Osteocyte (in vitro differentiated cells): Measurements from ENCODE around the gene IFIT3.

DNA sequence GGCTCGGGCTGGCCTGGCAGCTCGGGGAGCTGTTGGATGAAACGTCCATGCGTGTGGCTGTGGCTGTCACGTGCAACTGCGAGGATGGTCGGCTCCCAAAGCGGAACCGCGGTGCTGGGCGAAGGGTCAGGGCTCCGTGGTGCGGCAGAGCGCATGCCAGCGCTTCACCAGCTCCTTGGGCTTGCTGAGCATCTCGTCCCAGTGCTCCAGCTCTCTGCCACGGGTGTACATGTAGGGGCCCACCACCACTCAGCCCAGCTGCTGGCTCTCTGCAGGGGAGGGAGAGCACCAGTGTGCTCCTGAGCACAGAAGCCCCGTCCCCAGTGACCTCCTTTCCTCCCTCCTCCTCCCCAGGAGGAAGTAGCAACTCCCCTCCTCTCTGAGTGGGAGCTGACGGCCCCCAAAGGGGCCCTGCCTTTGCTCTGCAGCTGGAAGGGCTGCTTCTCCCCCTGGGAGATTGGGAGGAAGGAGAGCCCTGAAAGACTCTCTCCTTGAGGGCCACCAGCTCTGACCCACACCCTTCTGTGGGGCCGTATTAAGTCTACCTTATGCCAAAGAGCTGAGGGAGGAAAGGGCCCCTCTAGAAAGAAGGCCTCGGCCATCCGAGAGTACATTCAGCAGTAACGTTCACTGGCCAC lies 11.1 kb upstream of the NUTM2A start:
- PRO-cap: no peak

GRCh38 chr10:87598561-87599043 lies 61.1 kb upstream of the PAPSS2 start:
- PRO-cap: no peak

- PRO-cap: no peak
These were observed 10.7 kb downstream of the PAPSS2 start for GRCh38 chr10:87670243-87670837.

DNA sequence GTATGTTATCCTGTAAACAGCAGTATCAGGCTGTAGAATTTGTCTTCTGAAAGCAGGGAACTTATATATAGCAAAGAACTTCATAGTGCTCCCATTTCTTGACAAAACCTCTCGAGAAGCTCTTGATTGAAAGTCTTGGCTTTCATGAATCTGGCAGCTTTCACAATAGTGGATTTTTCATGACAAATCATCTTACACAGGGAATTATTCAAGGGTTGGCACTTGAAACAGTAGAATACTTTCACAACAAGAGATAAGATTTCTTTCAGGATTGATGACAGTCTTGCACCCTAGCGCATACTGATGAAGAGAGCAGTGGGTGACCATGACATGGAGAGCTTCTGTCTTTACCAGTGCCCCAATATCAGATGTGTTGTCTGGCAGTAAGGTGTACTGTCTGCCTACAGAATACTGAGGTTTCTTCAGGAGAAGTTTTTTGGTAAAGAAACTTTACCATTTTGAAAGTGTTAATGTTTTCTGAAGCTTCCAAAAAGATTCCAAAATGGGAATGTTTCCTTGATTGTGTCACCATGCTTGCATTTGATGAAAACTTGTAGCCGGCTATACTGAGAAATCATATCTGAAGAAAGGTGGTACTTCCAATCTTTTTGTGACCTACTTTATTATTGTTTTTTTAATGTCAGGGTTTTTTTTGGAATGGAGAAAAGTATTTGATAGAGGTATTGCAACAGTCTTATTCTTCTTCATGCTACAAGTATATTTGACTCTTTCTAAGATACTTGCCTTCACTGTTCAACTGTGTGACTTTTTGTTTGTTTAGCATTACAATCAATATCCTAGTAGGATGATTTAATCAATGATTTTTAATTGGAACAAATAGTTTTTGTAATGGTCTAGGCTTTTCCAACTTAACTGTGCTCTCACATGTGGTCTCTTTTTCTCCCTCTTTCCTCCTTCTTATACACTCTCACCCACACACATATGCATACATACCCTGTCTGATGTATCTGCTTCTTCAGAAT lies 72.6 kb downstream of the PTEN start:
- PRO-cap: no peak

GRCh38 chr10:87938112-87938648 lies 74.8 kb downstream of the PTEN start:
- PRO-cap: no peak

DNA sequence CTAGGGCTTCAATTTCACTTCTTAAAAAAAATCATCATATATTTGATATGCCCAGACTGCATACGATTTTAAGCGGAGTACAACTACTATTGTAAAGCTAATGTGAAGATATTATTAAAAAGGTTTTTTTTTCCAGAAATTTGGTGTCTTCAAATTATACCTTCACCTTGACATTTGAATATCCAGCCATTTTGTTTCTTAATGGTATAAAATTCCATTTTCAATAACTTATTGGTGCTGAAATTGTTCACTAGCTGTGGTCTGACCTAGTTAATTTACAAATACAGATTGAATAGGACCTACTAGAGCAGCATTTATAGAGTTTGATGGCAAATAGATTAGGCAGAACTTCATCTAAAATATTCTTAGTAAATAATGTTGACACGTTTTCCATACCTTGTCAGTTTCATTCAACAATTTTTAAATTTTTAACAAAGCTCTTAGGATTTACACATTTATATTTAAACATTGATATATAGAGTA lies 103.6 kb downstream of the PTEN start:
- PRO-cap: no peak

DNA sequence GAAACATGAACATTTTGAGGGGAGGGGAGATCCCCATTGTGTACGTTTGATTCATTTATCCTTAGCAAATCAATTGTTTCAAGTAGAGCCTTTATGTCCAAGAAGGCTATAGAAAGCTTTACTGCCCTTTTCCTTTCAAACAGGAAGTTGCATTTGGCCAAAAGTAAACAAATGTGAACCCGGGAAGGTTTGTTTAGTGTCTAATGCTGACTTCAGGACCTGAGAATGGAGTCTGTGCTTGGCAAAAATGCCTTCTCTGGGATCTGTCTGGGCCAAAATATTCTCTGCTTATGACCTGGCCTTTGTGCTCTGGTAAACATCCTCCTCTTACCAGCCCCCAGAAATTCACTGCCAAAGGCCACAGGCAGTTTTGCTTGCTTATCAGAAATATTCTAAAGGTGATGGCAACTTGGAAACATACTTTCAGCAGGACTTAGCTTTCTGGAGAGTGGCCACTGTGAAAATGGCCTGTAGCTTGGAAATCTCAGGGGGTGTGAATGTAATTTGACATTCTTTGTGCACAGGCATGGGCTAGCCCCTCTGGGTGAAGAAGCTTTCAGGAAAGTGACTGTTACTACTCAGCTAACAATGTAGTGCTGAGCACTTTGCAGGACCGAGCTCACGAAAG lies 199.5 kb downstream of the PTEN start:
- PRO-cap: no peak

GRCh38 chr10:88091334-88092238 lies 228.2 kb downstream of the PTEN start:
- PRO-cap: no peak

GRCh38 chr10:88113139-88113715 lies 249.8 kb downstream of the PTEN start:
- PRO-cap: no peak

DNA sequence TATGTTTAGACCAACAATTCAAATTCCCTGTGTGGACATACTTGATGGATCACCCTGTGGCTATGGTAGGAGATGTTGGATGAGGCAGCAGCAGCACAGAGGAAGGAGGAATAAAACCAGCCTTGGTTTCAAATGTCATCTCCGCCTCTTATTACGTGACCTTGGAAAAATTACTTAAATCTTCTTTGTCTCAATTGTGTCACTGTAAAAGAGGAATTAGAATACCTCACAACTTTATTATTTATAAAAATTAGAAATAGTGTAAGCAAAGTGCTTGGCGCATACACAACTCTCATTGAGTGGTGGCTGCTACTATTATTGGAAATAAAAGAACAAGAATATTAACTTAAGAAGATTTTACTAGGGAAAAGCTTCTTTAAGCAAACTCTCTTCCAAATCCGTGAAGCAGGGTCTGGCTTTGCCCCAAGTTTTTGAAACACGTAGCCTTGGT lies 283.7 kb downstream of the PTEN start:
- PRO-cap: no peak

DNA sequence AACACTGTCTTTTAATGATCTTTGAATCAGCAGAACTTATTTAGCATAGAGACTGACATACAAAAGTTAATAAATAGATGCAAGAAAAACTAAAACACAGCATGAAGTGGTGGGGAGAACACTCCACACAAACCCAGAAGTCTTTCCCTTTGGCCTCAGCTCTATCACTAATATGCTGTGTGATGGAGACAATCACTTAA lies 284.6 kb downstream of the PTEN start:
- PRO-cap: no peak

GRCh38 chr10:88213406-88213700 lies 349.9 kb downstream of the PTEN start:
- PRO-cap: no peak

GRCh38 chr10:89327540-89328647 lies at the start of gene IFIT3:
Gene IFIT3, plus strand, starts transcription at chr10:89327997.
- PRO-cap: bidirectional peak, plus-strand start at chr10:89327920, minus-strand start at chr10:89327867; bidirectional peak, plus-strand start at chr10:89327983, minus-strand start at chr10:89327973

- PRO-cap: no peak
These were observed 8.7 kb upstream of the IFIT1B start for GRCh38 chr10:89369149-89369516.

- PRO-cap: no peak
These were observed 1.9 kb upstream of the IFIT5 start for GRCh38 chr10:89412457-89412804.

GRCh38 chr10:89414925-89415859 lies 824 bp downstream of the IFIT5 start:
- PRO-cap: bidirectional peak, plus-strand start at chr10:89415118, minus-strand start at chr10:89414986; bidirectional peak, plus-strand start at chr10:89415422, minus-strand start at chr10:89415256; unidirectional peak, minus-strand start at chr10:89415594

DNA sequence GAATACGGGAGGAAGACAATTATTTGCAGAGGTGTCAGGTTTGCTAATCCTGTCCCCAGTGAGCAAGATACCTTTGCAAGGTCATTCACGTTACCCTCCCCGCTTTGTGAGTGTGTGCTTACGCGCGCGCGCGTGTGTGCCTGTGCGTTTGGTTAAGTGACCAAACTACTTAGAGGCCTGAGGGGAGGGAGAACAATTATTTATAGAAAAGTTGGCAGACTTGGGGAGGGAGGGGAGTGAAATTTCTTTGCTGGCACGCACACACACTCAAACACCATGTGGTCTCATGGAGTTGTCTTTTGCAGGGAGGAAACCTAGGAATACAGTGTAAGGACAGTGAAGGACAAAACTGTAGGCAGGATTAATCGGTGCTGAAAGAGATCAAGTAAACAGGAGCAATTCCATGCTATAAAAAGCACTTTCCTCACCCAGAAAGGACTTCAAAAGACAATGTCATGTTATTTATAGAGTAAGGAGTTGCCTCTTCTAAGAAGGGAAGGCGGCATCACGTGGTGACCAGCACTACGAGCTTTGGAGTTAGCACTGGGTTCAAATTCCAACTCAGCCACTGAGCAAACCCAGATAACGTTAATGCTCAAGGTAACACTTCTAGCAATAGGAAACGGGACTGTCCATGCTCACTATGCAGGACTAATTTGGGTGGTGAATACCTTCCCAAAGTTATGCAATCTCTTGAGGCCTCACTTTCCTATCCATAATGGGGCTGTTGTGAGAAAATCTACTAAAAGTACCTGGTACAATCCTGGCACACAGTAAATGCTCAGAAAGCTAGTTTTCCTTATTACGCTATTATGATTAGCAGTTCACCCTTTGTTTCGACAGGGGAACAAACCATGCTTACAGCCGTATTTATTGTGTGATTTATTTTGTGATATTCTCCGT lies 629 bp upstream of the PANK1 start:
- PRO-cap: bidirectional peak, plus-strand start at position 295 of the sequence, minus-strand start at position 108 of the sequence

- PRO-cap: no peak
These were observed 36.2 kb downstream of the KIF20B start for GRCh38 chr10:89737275-89738224.

DNA sequence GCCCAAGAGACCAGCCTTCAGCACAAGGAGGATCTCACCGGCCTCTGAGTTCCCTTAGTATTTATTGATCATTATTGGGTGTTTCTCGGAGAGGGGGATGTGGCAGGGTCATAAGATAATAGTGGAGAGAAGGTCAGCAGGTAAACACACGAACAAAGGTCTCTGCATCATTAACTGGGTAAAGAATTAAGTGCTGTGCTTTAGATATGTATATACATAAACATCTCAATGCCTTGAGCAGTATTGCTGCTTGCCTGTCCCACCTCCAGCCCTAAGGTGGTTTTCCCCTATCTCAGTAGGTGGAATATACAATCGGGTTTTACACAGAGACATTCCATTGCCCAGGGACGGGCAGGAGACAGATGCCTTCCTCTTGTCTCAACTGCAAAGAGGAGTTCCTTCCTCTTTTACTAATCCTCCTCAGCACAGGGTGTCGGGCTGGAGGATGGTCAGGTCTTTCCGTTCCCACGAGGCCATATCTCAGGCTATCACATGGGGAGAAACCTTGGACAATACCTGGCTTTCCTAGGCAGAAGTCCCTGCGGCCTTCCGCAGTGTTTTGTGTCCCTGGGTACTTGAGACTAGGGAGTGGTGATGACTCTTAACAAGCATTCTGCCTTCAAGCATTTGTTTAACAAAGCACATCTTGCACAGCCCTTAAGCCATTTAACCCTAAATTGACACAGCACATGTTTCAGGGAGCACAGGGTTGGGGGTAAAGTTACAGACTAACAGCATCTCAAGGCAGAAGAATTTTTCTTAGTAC lies 555.9 kb downstream of the HTR7 start:
- PRO-cap: no peak

DNA sequence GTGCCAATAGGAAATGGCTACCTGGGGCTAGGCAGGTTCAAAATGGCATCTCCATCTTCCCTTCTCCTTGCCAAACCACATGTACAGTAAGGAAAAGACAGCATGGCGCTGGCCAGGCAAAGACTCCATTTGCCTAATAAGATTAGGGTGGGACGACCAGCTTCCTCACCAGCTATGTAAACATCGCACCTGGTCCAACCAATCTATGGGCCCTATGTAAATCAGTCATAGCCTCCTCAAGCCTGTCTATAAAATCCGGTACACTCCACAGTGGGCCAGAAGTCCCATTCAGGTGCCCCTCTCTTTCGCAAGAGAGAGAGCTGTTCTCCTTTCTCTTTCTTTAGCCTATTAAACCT lies 44.2 kb downstream of the HTR7 start:
- PRO-cap: no peak